Peripheral blood mononuclear cell (primary cell): ENCODE data around the genes ZDBF2, FAM237A, CPO and KLF7.

GRCh38 chr2:205757607-205758188 is 75.4 kb downstream of the NRP2 start:
- PRO-cap, 8 experiments = no peak in any of the 8 experiments

GRCh38 chr2:205792778-205793443 is 110.6 kb downstream of the NRP2 start:
- PRO-cap, 8 experiments = no peak in any of the 8 experiments

GRCh38 chr2:205834710-205835316 is 152.5 kb downstream of the NRP2 start:
- PRO-cap, 8 experiments = no peak in any of the 8 experiments

- PRO-cap, 8 experiments = peak in 8 of 8 experiments; most common plus-strand start chr2:206274688 (in 7); most common minus-strand start chr2:206274923 (in 5)
Measured at GRCh38 chr2:206274361-206275449, at the start of gene ZDBF2. Gene ZDBF2, plus strand, starts transcription at chr2:206274663.

DNA sequence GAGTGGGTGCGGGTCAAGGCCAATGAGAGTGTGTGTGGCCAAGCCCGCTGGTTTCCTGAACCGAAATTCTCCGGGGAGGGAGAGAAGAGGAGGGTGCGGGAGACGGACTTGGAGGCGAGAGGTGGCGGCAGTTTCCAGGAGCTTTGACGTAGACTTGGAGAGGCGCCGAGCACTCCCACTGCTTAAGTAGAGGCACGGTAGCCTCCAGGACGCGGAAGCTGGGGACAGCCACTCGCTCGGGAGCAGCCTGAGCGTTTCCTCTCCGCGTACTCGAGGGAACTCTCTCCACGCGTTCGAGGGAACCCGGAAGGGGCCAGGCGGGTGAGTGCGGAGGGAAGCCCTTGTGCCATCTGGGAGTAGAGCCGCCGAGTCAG is at the start of gene FAM237A:
FAM237A (plus strand) TSS at position 282 of the 374 bp plus-strand sequence.
- PRO-cap, 8 experiments = no peak in any of the 8 experiments

DNA sequence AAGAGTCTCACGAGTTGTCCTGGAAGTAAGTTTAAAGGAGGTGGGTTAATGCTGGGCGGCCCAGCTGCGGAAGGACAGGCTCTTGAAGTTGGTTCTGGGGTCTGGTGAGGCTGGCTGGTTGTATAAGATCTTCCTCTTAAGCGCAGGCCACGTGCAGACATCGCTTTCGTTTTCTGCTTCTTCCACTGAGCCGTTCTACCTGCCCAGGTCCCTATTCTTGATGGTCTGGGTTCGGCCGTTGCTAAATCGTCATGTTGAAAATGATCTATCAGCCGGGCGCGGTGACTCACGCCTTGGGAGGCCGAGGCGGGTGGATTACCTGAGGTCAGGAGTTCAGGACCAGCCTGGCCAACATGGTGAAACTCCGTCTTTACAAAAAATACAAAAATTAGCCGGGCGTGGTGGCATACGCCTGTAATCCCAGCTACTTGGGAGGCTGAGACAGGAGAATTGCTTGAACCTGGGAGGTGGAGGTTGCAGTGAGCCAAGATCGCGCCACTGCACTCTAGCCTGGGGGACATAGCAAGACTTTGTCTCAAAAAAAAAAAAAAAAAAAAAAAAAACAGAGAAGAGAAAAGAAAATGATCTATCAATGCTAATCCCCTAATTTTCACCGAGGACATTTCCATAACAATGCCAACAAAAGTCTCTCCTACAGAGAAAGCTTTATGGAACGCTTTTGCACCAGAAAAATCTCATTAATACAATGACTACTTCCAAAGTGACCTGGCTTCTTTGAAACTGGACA is 491 bp downstream of the FASTKD2 start:
- PRO-cap, 8 experiments = peak in 6 of 8 experiments; most common plus-strand start position 217 of the sequence (in 4); most common minus-strand start position 96 of the sequence (in 4)

DNA sequence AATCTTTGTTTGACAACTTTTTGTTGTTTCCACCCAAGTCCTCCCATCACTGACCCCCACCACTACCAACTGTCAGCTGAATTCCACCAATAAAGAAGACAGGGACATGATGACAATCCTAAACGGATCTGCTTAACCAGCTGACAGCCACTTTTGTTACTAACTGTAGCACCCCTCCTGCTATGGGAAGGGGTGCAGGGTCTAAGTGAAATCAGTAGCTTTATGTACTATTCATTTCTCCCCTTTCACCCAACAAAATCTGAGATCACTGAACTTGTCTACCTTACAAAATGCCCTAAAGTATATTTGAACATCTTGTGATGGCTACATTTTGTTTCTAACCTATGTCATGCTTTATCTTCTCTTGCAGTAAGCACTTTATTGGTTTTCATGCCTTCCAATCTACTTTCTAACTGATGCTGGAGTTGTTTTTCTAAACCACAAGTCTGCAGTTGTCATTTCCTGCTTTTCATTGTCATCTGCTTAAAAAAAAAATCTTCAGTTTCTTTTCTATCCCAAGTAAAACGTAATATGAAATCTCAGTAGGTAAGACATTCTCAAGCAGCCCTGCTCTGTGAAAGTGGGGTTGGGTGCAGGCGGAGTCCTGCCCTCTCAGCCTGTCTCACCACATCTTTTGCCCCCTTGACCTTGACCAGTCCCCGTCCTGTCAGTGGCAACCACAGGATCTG is 80.2 kb upstream of the CPO start:
- PRO-cap, 8 experiments = no peak in any of the 8 experiments

- PRO-cap, 8 experiments = no peak in any of the 8 experiments
Measured at GRCh38 chr2:206939456-206939841, at the start of gene CPO. Gene CPO, plus strand, starts transcription at chr2:206939518.

- PRO-cap, 8 experiments = no peak in any of the 8 experiments
Measured at GRCh38 chr2:207079096-207080102, 86.3 kb downstream of the KLF7 start.

DNA sequence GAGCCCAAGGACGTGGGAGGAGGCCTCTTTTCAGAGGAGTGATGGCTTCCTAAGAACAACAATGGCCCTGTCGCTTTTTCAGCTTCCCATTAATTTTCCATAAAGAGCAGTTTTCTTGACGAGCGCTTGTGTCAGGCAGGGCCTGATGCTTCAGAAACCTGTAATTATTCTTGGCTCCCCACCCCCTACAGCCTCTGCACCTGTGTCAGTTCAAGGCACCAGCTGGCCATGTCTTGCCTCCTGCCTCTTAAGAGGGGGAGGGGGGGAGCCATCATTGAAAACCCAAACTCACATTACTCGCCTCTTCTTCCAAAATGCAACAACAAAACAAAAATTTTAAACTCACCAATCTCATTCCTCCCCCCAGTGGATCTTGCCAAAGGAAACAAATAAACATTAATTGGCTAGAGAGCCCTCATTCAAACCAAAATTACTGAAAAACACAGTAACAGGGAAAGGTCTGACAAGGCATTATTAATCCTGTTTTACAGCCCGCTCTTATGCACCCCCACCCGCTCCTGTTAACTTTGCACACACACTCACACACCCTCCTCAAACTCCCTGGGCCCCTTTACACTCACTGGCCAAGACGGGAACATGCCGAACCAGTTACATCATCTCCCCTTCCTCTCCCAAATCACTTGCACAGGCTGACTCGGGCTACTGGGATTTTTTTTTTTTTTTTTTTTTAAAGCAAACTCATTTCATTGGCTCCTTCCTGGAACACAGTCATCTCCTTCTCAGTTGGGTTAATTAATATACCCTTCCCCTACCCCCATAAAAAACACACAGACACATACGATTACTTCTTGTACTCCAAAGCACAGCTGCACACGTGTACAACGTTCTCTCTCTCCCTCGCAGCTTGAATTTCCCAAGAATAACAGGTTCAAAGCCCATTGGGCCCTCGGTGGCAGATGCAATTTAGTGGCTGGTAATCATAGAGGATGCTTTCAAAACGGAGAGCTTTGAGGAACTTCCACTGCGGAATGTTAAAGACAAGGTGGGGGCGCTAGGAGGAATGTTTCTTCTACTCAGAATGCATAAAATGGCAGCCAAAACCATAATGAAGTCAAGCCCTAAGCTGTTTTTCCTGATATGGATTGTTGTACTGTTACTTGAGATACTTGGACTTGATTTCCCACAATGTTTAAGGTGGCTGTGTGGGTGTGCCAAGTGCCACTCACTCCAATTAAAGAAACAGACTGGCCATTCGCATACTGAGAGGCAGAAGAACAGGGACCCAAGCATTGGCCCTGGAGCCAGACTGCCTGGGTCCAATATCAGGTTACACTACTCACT is 31.8 kb downstream of the KLF7 start:
- PRO-cap, 8 experiments = peak in 1 of 8 experiments; most common minus-strand start position 526 of the sequence (in 1)

DNA sequence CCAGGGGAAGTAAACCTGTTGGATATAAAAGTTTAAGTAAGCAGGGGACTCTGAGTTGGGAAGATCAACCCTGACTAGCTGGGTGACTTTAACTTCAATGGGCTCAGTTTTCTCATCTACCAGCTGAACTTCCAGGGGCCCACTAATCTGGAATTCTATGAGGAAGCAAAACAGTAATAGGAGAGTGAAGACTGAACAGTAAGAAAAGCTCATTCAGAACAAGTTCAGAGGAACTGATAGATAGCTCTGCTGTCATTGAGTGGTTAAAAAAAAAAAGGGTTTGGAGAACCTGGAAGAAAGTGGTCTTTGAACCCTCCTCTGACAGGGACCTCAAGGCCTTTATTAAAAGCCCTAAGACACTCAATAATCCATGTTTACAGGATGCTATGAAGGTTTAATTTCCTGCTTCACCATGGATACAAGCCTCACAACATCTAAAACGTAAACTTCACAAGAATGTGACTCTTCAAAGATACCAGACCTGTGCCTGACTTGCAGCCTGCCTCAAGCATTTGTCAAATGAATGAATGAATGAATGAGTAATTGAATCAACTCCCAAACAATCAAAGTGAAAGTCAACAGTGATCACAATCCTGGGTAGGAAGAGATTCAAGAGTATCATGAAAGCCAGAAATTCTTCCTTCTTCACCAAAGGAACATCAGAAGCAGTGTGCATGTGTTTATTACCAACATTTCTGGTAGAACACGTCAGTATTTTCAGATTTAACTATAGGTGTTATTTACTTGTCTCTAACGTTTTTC is 30.5 kb downstream of the KLF7 start:
- PRO-cap, 8 experiments = peak in 1 of 8 experiments; most common minus-strand start position 328 of the sequence (in 1)

DNA sequence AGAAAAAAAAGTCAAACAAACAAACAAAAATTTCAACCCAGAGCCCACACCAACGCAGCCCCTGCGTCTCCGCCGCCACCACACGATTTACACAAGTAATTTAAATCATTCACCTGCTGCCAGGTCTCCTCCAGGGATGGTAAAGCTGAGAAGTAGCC is 515 bp downstream of the KLF7 start:
- PRO-cap, 8 experiments = peak in 2 of 8 experiments; most common plus-strand start position 40 of the sequence (in 1); most common minus-strand start position 85 of the sequence (in 1)

- PRO-cap, 8 experiments = peak in 6 of 8 experiments; most common plus-strand start chr2:207165734 (in 3); most common minus-strand start chr2:207166175 (in 4)
Measured at GRCh38 chr2:207165512-207166270, at the start of gene KLF7. Gene KLF7, minus strand, starts transcription at chr2:207165948.

DNA sequence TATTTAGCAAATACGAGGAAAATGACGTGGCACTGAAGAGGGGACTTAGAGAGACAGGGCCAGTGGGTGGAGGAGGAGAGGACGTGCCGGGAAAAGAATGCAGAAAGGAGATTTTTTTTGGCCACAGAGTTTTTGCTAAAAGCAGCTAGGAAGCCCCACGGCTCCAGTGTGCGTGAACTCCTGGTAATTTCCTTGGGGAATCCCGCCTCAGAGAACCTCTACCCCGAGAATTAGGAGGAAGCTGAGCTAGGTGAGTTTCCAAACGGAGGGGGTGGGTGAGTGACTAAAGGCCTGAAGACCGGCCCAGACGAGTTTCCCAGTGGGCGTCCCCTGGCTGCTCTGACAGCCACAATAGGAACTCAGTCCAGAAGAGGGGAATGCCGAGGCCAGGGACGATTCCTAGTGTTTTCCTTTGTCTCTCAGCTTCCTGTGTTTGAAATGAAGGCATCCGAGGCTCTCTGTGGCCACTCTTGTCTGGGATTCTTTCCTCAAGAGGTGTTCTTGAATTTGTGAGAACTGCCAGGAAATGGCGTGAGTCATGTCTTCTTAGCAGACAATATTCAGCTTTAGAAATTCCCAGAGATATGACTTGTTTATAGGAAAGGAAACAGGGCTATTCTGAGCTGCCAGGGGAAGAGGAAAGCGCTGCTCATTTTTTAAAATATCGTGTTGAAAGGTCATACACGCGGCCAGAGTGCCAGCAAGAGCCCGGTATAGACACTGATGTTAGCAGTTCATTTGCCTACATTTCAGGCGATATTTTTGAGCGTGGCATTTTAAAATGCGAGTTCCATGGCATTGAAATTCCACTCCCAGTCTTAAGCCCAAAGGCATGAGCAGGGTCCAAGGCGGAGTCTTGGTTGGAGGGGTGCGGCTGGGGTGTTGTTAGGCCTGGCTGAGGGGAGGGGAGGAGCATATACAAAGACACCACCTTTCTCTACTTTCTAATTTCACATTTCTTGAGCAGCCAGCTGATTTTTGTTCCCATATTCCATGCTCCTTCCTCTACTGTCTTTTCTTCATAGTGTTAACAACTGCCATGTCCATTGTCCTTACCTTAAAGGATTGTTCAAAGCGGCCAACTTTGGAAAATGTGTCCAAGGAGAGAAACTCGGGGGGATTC is 169.0 kb upstream of the KLF7 start:
- PRO-cap, 8 experiments = no peak in any of the 8 experiments

DNA sequence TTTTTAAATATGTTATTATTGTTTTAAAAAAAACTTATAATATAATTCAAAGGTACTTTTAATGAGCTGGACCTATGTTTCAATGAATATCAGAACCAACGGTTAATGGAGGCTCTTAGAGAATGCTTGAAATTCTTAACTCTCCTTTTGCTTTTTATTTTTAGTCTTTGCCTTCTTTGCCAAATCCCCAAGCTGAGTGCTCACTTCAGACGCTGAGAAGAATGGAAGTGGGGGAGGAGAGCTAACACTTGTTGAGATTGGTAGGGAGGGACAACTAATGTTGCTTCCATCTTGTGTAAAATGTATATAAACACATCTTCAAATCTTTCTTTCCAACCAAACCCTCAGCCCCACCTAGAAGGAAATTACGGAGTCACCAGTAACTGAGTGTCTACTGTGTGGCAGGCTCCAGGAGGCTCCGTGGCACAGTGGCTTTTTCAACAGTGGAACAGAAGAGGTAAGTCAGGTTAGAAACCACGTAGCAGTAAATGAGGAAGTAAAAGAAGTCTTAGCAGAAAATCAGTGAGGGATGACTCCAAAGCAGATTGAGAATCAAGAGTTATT is 45.2 kb upstream of the CREB1 start:
- PRO-cap, 8 experiments = no peak in any of the 8 experiments

DNA sequence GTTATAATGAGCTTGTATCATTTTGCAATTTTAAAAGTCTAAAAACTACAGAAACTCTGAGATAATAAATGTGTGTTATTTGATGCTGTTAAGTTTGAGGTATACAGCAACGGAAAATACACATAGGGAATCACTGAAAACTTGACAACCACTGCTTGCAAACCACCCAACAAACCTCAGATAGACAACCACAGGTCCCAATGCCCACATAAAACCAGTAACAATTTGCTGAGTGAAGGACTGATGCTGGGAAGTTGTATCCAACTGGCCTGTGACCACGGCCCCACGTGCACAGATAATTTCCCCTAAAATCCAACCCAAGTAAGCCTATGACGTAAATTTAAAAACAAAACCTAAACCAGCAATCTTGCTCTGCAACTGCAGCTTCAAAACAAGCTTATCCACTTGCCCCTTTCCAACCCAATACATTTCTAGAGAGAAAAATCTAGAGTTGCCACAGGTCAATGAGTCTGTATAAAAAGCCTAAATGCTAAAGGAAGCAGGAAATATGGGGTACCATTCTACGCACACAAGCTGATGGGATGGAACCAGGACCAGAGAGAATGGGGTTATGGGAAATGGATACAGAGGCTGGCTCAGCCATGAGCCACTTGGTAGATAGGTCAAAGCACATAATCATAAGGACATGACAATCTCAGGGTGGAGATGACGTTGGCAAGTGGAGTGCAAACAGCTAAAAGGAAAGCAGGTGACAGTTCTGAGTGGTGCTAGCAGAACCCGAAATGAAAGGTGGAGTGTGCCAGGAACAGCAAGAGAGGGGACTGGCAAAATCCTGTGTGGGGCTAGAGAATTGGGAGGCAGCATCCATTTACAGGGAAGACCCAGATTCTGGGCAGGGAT is 27.8 kb upstream of the CREB1 start:
- PRO-cap, 8 experiments = peak in 4 of 8 experiments; most common plus-strand start position 429 of the sequence (in 1); most common minus-strand start position 182 of the sequence (in 3)

DNA sequence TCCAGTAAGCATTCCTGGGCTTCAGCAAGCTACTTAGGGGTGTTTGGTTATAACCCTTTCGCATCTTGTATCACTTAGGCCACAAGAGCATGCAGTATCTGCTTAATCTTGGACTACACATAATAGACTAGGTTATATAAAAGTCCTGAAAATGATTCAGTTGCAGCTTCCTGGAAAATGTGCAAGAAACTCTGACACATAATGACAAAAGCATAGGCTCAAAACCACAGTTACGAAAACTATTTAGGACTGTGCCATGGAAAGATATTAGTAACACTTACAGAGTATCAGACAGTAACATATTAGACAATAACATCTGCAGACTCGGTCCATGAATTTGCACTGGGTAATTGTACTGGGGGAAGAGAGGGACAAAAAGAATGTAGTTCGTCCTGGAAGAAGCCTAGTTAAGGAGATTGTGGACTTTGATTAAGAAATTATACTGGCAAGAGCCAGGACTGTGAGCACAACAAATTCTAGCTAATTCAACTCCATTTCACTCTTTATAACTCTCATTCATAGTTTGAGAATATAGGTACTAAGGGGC is 15.8 kb upstream of the CREB1 start:
- PRO-cap, 8 experiments = no peak in any of the 8 experiments

- PRO-cap, 8 experiments = peak in 8 of 8 experiments; most common plus-strand start chr2:207624692 (in 8); most common minus-strand start chr2:207624786 (in 5)
Measured at GRCh38 chr2:207624177-207625019, 796 bp downstream of the METTL21A start.

GRCh38 chr2:207926106-207926534 is 99.2 kb downstream of the PLEKHM3 start:
- PRO-cap, 8 experiments = no peak in any of the 8 experiments

- PRO-cap, 8 experiments = no peak in any of the 8 experiments
Measured at GRCh38 chr2:207928083-207928470, 97.2 kb downstream of the PLEKHM3 start.